ENCODE data around the genes PNPLA2 and TSPAN4.

GRCh38 chr11:810600-811436 is 1.1 kb downstream of the RPLP2 start:
- CAGE, long polyA plus RNA: no peak
- RRBS: 11% methylated on average over 4 of the region's 20 CpGs

DNA sequence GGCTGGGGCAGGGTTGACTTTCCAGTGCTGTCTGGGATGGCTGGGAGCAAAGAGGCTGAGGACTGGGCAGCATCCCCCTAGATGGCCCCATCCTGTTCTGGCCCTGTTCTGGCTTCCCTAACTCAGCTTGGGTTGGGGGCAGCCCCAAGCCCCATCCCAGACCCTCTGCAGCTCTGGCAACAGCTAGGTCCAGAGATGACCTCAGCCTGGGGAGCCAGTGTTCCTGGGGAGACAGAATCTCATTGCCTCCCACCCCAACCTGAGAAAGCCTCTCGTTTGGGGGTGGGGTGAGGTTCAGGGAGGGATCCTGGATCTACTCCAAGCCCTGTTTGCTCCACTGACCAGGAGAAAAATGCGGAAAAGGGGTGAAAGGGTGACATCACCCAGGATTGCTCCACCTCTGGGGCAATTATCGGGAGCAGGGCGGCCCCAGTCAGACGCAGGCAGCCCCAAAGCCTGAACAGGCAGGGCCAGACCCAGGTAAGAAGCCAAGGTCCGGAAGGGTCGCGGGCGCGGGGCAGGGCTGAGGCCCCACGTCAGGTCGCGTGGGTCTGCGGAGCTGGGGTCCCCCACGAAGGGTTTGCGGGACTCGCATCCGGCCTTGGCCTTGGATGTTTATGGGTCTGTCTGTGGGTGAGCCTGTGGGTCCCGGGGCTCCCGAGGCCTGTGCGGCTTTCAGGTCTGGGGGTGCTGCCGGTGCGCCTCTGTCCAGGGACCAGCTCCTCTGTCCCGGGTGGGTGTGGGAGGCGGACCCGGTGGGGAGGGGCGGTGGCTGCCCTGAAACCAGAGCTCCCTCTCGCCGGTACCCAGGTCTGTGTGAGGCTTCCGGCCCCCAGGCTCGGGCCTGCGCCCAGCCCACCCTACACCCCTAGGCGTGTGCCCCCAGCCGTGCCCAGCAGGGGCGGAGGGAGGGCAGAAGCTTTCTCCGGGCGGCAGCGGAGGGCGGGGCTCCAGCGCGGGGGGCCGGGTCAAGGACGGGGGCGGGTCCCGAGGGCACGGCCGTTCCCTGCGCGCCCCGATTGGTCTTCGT is at the start of gene PNPLA2:
Gene PNPLA2, plus strand, starts transcription at position 436 of the 1,030 bp plus-strand sequence.
- CAGE, long polyA plus RNA: no peak
- RRBS: 3% methylated on average over 37 of the region's 51 CpGs

- CAGE, long polyA plus RNA: no peak
- RRBS: 10% methylated on average over 1 of the region's 24 CpGs
These were observed 1.4 kb downstream of the CD151 start for GRCh38 chr11:833877-834781.

- CAGE, long polyA plus RNA: no peak
- RRBS: under 1% methylated on average over 60 of the region's 114 CpGs
These were observed at the start of gene TSPAN4 for GRCh38 chr11:842624-843553. Gene TSPAN4 (plus strand): TSS chr11:842852.

GRCh38 chr11:854951-855748 is 12.5 kb downstream of the TSPAN4 start:
- CAGE, long polyA plus RNA: no peak
- RRBS: 55% methylated on average over 2 of the region's 23 CpGs

DNA sequence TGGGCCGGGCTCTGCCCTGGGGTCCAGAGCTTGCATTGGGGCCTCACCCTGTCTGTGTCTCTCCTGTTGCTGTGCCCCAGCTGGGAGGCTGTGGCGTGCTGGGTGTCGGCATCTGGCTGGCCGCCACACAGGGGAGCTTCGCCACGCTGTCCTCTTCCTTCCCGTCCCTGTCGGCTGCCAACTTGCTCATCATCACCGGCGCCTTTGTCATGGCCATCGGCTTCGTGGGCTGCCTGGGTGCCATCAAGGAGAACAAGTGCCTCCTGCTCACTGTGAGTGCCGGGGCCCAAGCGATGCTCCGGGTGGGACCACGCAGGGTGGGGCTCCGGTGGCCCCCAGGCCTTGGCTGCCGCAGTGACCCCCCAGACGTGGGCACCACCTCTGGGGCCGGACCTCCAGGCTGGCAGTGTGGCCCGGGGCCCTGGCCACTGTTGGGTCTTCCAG is 19.8 kb downstream of the TSPAN4 start:
- CAGE, long polyA plus RNA: no peak
- RRBS: 84% methylated on average over 10 of the region's 21 CpGs

- CAGE, long polyA plus RNA: no peak
- RRBS: no CpG with 5 or more reads among the region's 21 CpGs
These were observed 20.3 kb downstream of the TSPAN4 start for GRCh38 chr11:862914-863483.

DNA sequence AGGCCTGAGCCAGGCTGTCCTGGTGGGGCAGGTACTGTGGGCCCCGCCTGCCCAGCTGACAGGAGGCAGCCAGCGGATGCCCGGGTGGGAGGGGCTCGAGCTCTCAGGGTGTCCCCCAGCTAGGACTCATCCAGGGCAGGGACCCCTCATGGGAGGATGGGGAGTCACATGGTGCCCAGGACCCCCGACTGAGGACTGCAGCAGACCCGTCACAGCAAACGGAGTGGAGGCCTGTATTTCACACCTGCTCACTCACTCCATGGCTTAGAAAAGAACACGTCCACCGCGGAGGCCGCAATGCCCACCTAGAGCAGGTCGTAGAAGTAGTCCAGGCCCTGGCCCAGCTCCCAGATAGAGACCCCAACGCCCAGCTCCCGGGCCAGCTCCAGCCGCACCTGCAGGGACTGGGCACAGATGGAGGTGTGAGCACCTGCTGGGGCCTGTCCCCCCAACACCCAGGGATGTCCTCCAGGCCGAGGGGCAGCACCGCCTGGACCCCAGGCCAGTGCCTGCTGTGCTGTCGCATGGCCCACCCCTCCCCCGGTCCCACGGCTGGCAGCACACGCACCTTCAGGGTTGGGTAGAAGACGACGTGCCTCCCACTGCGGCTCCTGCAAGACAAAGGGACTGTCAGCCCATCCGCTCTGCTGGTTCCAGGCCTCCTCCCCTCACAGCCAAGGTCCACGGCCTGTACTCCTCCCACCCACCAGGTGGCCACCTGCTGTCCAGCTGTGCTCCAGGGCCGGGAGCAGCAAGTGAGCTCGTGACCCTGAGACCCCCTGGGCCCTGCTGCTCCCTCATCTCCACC is 27.1 kb downstream of the TSPAN4 start:
- CAGE, long polyA plus RNA: no peak
- RRBS: no CpG with 5 or more reads among the region's 28 CpGs

DNA sequence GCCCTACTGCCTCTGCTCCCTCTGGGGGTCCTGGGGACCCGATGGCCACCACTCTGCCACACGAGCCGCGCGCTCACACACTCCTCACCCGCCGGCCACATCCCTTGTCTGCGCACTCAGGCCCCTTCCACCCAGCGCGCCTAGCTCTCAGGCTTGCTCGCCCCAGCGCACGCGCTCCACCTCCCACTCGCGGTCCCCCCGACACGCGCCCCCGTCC is 393 bp downstream of the CHID1 start:
- CAGE, long polyA plus RNA: no peak
- RRBS: no CpG with 5 or more reads among the region's 20 CpGs

- CAGE, long polyA plus RNA: no peak
- RRBS: no CpG with 5 or more reads among the region's 60 CpGs
These were observed 49.6 kb downstream of the AP2A2 start for GRCh38 chr11:975056-975825.

DNA sequence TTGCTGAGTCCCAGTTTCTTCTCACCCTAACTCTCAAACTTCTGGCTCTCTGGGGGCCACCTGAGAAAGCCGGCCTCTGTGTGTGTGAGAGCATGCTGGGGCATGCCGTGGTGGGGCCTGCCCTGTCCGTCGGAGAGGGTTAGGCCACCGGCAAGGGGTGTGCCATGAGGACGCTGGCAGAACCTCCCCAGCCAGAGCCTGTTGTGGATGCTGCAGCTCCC is 43.8 kb downstream of the MUC6 start:
- CAGE, long polyA plus RNA: no peak
- RRBS: 43% methylated on average over 4 of the region's 6 CpGs

DNA sequence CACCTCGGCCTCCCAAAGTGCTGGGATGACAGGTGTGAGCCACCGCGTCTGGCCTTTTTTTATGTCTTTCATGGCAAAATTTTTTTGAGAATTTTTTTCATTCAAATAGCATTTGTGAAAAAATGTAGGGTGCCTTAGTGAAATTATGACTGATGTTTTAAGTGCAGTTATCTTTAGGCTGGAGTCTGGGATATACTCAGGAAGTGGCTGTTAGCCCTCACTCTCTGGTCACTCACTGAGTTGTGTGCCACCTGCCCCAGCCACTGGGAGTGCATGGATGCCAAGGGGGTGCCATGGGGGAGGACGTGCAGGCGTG is 36.5 kb downstream of the MUC6 start:
- CAGE, long polyA plus RNA: no peak
- RRBS: no CpG with 5 or more reads among the region's 5 CpGs

DNA sequence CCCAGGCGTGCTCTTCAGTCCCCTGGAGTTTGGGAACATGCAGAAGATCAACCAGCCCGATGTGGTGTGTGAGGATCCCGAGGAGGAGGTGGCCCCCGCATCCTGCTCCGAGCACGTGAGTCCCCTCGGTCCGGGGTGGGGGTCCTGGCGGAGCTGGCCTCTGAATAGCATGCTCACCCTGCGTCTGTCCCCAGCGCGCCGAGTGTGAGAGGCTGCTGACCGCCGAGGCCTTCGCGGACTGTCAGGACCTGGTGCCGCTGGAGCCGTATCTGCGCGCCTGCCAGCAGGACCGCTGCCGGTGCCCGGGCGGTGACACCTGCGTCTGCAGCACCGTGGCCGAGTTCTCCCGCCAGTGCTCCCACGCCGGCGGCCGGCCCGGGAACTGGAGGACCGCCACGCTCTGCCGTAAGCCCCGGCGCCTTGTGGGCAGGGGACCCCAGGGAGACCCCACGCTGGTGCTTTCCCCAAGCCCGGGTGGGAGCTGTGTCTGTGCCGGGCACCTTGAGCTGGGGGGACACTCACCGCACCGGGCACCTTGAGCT is 41.7 kb upstream of the MUC6 start:
- CAGE, long polyA plus RNA: no peak
- RRBS: 69% methylated on average over 12 of the region's 44 CpGs

DNA sequence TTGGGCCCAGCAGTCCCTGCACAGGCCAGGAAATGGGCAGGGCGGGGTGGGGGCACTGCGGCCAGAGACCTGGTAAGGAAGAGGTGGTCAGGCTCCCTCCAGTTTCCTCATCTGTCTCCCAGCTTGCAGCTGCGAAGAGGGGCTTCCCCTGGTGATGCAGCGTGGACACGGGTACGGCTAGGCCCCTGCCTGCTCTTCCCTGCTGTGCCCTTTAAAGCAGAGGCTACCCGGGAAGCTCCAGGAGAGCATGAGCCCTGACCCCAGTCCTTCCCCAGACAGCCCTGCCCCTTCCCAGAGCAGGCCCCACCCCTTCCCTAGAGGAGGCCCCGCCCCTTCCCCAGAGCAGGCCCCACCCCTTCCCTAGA is 44.9 kb upstream of the MUC5AC start:
- CAGE, long polyA plus RNA: no peak
- RRBS: no CpG with 5 or more reads among the region's 8 CpGs

- CAGE, long polyA plus RNA: no peak
- RRBS: no CpG with 5 or more reads among the region's 10 CpGs
These were observed 9.1 kb upstream of the MUC5AC start for GRCh38 chr11:1148671-1149098.

GRCh38 chr11:1150713-1151471 is 6.9 kb upstream of the MUC5AC start:
- CAGE, long polyA plus RNA: no peak
- RRBS: no CpG with 5 or more reads among the region's 28 CpGs

- CAGE, long polyA plus RNA: no peak
- RRBS: 49% methylated on average over 4 of the region's 31 CpGs
These were observed 3.1 kb upstream of the MUC5B start for GRCh38 chr11:1219585-1220354.

GRCh38 chr11:1240671-1241285 is 17.9 kb downstream of the MUC5B start:
- CAGE, long polyA plus RNA: no peak
- RRBS: 84% methylated on average over 11 of the region's 29 CpGs

GRCh38 chr11:1254972-1255530 is 32.2 kb downstream of the MUC5B start:
- CAGE, long polyA plus RNA: no peak
- RRBS: 48% methylated on average over 7 of the region's 31 CpGs

DNA sequence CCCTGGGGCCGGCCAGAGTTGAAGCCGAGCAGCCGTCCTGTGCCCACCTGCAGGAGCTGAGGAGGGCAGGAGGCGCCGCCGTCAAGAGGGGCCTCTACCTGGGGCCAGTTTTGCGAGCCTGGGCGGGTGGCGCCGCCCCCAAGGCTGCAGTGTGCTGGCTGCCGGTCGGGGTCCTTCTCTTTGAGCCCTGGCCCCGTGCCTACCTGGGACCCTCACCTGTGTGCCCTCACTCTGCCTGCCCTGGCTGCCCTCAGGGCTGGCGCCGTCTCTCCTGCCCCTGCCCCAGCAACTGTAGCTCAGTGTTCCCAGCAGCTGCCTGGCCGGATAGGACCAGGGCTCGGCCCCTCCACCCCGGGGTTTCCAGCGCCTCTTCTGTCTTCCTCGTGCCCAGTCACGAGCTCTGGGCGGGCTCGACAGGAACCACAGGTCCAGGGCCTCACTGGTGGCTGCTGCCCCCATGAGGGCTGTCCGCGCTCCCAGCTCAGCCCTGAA is 38.3 kb downstream of the MOB2 start:
- CAGE, long polyA plus RNA: no peak
- RRBS: no CpG with 5 or more reads among the region's 25 CpGs